Daoy (cell line): ENCODE measurements around the genes LNPEP and CHD1.

GRCh38 chr5:95858552-95859720 lies 36.4 kb upstream of the GLRX start:
- RAMPAGE, long total RNA: no peak

- RAMPAGE, long total RNA: no peak
Measured at GRCh38 chr5:95861227-95861891, 38.8 kb upstream of the GLRX start.

- RAMPAGE, long total RNA: no peak
Measured at GRCh38 chr5:95873174-95873849, 50.8 kb upstream of the GLRX start.

GRCh38 chr5:95899805-95900243 lies 61.8 kb downstream of the ELL2 start:
- RAMPAGE, long total RNA: no peak

- RAMPAGE, long total RNA: no peak
Measured at GRCh38 chr5:95900859-95901151, 60.8 kb downstream of the ELL2 start.

DNA sequence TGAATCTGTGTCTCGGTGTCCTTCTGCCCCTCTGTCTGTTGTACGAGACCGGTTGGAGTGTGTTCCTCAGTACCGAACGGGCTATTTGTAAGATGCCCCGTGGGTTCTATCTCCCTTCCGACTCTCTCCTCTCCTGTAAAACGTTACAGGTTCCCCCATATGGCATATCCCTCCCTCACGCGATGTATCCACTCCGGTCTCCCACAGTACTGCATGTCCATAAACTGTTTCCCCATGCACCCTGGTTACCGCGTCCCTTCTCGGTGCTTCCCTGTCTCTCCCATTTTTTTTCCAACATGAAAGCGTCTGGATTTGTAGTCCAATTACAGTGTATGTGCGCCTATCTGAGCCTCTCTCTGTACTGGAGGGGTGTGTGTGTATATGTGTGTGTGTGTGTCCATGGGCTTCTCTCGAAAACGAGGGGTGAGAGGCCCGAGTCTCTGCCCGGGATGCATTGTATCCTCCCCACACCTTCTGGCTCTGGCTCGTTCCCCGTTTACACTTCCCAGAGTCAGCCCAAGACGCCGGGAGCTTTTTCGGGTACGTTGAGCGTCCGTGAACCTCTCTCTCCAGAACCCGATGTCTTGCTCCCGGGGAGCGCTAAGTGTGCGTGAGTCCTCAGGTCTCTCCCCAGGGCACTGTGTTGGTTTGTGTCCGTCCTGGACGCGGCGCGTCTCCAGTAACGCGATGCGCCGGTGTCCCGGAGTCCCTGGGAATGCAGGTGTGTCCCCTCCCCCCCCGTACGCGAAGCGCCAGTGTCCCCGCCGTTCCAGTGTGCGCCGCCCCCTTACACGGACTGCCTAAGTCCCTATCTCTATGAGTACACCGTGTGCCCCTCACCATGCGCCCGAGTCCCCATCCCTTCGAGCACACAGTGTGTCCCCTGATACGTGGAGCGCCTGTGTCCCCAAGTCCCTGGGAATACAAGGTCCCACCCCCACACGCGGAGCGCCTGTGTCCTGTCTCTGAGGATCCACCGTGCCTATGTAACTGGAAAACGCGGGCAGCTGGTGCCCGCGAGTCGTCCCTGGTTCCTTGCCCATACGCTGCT lies 1.2 kb downstream of the ELL2 start:
- RAMPAGE, long total RNA: no peak

- RAMPAGE, long total RNA: no peak
Measured at GRCh38 chr5:95961194-95961296, 606 bp downstream of the ELL2 start.

DNA sequence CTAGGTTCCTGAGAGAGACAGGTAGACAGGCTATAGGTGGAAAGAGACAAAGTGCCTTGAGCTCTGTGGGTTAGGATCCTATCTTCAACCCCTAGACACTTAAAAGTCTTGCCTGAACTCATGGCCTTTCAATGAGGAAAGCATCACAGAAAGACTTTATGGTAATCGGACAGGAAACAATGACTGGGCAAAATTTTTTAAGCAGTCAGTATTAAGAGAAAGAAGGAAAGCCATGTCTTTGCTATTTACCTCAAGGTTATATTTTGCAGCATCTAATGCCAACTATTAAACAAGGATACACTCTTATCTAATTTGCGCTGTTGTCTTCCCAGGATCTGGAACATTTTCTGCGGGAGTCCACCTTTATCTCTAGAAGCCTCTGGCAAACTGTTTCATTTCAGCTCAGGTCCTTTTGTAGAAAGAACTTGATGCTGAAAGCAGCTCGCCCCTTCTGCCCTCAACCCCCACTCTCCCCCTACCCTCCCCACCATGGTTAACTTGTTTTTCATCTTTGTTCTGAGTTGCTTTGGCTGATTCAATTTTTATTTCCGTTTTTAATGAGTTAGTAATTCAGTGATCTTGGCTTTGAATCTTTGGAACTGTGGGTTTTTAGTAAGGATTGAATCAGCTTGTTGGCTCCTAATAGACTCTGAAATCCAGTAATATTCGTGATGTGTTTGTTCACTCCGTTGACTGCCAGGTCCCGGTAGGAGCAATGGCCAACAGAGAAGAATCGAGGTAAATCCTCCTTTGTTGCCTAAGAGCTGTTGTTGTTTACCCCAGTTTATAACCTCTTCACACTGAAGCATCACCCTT lies 93.0 kb downstream of the PCSK1 start:
- RAMPAGE, long total RNA: no peak

- RAMPAGE, long total RNA: no peak
Measured at GRCh38 chr5:96431528-96431983, 1.5 kb downstream of the PCSK1 start.

DNA sequence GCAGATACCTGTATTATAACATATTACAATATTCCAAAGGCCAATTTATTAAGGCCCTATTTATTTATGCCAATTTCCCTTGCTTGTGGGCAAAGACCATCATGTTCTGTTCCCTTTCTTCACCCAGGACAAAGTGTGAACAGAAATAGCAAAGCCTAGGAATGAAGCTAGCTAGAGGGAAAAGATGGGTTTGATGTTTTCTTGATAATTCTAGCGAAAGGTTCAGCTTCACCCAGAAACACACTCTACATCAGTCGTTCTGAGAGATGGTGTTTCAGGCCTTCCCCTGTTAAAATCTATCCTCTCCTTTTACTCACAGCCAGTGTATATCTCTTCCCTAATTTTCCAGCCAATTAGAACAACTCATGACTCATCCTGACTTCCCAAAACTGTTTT lies 28.6 kb upstream of the CAST start:
- RAMPAGE, long total RNA: no peak

GRCh38 chr5:96715953-96716631 lies 53.9 kb downstream of the CAST start:
- RAMPAGE, long total RNA: no peak

DNA sequence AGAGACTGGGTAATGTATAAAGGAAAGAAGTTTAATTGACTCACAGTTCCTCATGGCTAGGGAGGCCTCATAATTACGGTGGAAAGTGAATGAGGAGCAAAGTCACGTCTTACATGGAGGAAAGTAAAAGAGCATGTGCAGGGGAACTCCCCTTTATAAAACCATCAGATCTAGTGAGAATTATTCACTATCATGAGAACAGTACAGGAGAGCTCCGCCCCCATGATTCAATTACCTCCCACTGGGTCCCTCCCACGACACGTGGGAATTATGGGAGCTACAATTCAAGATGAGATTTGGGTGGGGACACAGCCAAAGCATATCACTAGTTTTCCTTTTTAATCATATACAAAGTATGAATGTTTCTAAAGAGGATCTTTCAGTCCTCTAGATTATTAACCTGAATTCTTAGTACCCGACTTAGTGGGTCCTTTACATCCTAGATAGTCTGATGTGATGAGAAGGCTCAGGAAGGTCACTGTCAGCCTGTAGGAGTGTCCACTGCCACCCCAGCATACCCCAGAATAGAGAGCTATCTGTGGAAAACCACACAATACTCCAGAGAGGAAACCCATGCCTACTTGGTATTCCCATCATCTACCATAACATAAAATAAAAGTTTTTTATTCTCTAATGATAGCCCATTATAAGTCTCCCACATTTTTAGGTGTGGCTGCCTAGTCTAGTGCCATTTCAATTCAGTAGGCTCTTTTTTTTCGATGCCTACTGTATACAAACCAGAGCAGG lies 63.3 kb downstream of the ERAP1 start:
- RAMPAGE, long total RNA: no peak

DNA sequence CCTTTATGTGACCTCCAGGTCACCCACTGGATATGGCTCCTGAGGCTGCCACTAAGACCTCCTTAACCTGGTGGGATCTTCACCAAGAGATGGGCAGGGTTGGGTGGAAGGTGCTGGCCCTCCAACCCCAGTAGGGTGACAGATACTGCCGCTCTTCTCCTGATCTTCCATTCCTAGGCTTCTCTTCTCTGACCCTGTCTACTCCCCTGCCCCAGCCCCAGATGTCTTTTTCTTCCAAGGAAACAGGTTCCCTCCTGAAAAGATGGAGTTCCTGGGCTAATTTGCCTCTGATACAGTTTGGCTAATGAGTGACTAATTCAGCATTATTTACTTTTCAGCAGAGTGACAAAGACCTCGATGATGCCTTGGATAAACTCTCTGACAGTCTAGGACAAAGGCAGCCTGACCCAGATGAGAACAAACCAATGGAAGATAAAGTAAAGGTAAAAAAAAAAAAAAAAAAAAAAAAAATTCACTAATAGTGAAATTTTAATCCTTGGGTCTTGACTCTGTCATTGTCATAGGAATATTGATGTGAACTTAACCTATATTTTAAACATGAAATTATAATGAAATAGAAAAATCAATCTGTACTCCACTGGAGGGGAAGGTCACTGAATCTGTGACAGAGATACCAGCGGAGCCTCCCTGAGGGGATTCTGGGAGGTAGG lies 42.7 kb downstream of the ERAP1 start:
- RAMPAGE, long total RNA: no peak

- RAMPAGE, long total RNA: no peak
Measured at GRCh38 chr5:96803577-96804143, 4.1 kb downstream of the ERAP1 start.

GRCh38 chr5:96896178-96896898 lies 20.0 kb downstream of the ERAP2 start:
- RAMPAGE, long total RNA: no peak

DNA sequence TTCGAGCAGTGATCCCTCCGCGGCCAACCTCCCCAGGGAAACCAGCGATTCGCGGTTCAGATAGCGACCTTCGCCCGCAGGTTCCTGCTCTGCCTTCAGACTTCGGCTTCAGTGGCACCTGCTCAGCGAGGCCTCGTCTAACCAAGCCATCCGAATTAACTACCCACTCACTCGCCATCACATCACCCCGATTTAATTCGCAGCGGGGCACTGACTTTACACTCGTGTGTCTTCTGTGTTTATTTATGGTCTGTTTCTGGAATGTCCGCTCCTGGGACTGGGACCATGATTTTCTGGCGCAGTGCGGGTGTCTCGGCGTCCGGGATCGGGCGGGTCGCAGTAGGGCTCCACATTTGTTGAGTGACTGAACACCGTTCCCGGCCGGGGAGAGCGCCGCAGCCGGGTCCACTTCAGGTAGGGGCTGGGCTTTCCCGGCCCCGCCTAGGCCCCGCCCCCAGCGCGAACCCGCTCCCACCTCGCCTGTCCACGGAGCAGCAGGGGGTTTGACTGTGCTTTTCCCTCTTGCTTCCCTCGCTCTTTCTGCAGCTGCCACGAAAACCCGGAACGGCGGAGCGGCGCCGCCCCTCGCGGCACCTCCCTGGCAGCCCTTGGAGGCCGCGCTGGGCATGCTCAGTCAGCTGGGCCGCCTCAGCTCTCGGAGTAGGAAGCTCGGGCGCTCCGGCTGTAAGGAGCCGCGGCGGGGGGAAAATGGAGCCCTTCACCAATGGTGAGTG lies at the start of gene LNPEP:
TSS of gene LNPEP (plus strand) at position 633 of the 734 bp plus-strand sequence.
- RAMPAGE, long total RNA: no peak

DNA sequence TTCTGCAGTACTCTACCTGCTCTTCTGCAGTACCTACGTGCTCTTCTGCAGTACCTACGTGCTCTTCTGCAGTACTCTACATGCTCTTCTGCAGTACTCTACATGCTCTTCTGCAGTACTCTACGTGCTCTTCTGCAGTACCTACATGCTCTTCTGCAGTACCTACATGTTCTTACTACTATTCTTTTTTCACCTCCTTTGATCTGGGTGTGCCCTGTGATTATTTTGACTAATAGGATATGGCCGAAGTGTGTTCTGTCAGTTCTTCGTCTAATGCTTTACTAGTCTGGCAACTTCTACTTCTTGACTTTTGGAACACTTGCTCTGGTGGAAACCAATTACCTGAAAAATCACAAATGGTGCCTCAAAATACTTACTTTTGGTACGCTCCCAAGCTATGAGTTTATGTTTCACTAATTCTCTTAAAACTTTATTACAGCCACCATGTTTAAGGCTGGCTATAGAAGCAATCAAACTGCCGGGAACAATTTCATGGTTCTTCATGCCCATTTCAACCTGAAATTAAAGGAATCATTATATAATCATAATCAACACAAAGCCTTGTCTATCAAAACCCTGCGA lies 4.3 kb downstream of the RIOK2 start:
- RAMPAGE, long total RNA: no peak

- RAMPAGE, long total RNA: no peak
Measured at GRCh38 chr5:98309577-98310369, 463.7 kb upstream of the RGMB start.

- RAMPAGE, long total RNA: no peak
Measured at GRCh38 chr5:98922216-98922555, 6.6 kb downstream of the CHD1 start.

GRCh38 chr5:98928822-98929326 lies at the start of gene CHD1:
TSS of gene CHD1 (minus strand) at chr5:98929007.
- RAMPAGE, long total RNA: no peak